Metastatic Lung Carcinoma in the Adrenal Gland (tissue), 1 donor: ENCODE data around the gene PLA2G2E.

DNA sequence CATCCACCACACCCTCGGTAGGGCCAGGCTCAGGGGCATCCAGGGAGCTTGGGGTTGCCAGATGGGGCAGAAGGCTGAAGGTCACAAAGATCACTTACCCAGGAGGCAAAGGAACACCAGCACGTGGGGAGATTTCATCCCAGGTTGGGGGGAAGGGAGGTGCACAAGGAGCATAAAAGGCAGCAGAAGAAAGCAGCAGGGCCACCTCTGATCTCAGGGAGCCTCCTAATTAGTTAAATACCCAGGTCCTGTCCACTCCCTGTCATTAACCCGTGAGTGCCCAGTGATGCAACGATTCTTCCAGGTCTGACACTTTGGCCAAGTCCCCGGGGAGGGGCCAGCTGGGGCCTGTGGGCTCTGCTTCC, at the start of gene PLA2G2E:
Gene PLA2G2E, minus strand, starts transcription at position 196 of the 365 bp plus-strand sequence.
- PRO-cap = no peak

DNA sequence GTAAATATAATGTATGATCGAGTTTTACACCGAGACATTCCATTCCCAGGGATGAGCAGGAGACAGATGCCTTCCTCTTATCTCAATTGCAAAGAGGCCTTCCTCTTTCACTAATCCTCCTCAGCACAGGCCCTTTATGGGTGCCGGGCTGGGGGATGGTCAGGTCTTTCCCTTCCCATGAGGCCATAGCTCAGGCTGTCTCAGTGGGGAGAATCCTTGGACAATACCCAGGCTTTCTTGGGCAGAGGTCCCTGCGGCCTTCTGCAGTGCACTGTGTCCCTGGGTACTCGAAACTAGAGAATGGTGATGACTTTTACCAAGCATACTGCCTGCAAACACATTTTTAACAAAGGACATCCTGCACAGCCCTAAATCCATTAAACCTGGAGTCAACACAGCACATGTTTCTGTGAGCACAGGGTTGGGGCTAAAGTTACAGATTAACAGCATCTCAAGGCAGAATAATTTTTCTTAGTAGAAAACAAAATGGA, 39.5 kb upstream of the PLA2G5 start:
- PRO-cap = no peak

DNA sequence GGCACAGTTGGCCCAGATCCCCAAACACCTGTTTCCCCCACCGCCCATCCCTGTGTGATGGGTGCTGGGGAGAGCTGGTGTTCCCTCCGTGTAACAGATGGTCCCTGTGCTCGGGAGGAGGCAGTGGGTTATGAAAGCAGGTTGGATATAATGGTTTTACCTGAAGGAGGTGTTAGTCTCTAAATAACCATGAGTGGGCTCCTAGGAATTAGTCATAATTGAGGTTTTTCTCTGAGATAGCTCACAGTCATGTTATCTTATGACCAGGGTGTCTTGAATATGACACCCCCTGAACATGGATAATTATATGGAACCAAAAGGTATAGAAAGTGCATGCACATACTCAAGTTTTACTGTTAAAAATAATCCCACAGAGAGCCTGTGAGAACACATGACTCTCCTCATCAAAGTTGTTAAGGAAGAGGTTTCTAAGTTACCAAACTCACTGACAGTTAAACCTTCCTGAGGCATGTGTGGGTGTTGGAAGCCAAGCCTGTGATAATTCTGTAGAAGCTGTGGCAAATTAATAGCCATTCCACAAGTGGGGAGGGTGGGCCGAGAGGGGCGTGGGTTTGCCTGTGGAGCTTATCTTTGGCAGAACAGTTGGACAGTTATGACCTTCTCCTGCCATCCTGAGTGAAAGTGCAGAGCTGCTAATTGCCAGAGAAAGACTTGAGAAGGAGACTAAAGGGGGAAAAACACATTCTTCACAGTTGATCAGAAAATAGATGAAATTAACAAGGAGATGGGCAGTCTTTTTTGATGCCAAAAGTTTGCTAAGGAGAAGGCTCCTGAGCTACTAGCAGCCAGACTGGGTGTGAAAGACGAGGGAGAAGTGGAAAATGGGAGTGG, 1.4 kb upstream of the PLA2G2C start:
- PRO-cap = no peak

GRCh38 chr1:20265308-20265736, 25.4 kb upstream of the VWA5B1 start:
- PRO-cap = no peak

- PRO-cap = no peak
These were observed 2.5 kb downstream of the CAMK2N1 start for GRCh38 chr1:20483405-20484006.

GRCh38 chr1:20601146-20601882, 12.4 kb downstream of the CDA start:
- PRO-cap = no peak

GRCh38 chr1:20660333-20661137, 634 bp downstream of the DDOST start:
- PRO-cap = no peak

GRCh38 chr1:20731326-20732044, 1.0 kb downstream of the SH2D5 start:
- PRO-cap = no peak

DNA sequence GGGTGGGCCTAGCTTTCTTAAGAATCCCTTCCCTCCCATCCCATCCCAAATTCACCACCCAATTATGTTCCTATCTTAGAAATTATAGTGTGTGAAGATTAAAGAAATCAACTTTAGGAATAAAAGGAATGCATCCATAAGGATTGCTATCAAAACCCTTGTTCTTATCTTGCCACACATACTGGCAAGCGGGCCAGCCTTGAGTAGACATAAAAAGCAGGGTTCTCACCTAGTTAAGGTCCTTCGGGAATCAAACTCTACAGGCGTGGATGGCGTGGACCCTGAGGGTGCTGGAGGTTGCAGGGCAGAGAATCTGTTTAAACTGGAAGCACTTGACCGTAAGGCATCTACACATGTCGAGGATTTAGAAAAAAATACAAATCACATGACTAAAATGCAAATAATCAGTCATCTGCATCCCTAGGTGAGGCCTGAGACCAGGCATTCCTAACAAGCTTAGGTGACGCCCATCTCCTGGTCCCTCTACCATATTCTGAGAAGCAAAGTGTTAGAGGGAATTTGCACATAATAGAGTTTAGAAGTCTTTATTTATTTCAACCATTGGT, 66.3 kb upstream of the HP1BP3 start:
- PRO-cap = no peak

- PRO-cap = no peak
These were observed 83.4 kb upstream of the HP1BP3 start for GRCh38 chr1:20870354-20871117.

GRCh38 chr1:20875537-20876110, 88.5 kb upstream of the HP1BP3 start:
- PRO-cap = no peak

DNA sequence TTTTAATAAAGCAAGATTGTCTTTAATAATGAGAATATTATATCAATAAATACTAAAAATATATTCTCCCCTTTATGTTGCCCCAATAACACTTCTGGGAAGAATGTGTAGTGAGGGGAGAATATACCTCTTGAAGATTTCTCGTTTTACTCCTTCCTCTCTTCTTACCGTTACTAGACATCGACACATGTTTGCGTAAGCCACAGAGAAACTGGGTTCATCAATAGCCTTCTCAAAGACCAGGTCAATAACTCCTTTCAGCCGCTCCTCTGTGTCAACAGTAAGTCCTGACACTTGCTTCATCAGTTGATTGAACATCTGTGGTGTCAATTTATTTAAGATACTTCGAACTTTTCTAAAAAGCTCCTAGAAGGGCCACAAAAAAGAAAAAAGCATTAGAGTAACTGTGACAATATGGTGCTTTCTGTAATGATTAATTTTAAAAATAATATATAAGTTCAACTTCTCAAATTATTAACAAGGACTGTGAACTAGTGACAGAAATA, 92.1 kb upstream of the HP1BP3 start:
- PRO-cap = no peak

GRCh38 chr1:20941218-20942559, 154.6 kb upstream of the HP1BP3 start:
- PRO-cap = no peak

GRCh38 chr1:20950733-20951276, 163.7 kb upstream of the HP1BP3 start:
- PRO-cap = no peak

- PRO-cap = no peak
These were observed 154.5 kb downstream of the EIF4G3 start for GRCh38 chr1:21022029-21022702.

- PRO-cap = no peak
These were observed 39.5 kb downstream of the EIF4G3 start for GRCh38 chr1:21137204-21137690.

- PRO-cap = no peak
These were observed 20.5 kb upstream of the ECE1 start for GRCh38 chr1:21310663-21311165.

DNA sequence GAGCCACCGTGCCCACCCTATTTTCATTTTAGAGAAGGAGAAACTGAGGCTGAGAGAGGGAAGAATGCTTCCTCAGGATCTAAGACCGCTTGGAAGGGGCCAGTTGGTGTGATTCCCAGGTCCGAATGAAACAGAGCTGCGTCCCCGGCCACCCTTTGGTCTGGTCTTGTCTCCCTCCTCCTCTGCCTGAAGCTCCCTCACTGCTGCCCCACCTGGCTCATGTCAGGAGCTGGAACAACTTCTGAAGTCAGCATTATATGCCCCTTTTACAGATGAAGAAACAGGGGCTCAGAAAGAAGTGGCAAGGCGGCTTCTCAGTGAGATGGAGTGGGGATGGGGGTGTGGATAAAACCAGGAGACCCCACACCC, 31.6 kb upstream of the ECE1 start:
- PRO-cap = no peak

GRCh38 chr1:21322675-21323026, 32.4 kb upstream of the ECE1 start:
- PRO-cap = no peak

DNA sequence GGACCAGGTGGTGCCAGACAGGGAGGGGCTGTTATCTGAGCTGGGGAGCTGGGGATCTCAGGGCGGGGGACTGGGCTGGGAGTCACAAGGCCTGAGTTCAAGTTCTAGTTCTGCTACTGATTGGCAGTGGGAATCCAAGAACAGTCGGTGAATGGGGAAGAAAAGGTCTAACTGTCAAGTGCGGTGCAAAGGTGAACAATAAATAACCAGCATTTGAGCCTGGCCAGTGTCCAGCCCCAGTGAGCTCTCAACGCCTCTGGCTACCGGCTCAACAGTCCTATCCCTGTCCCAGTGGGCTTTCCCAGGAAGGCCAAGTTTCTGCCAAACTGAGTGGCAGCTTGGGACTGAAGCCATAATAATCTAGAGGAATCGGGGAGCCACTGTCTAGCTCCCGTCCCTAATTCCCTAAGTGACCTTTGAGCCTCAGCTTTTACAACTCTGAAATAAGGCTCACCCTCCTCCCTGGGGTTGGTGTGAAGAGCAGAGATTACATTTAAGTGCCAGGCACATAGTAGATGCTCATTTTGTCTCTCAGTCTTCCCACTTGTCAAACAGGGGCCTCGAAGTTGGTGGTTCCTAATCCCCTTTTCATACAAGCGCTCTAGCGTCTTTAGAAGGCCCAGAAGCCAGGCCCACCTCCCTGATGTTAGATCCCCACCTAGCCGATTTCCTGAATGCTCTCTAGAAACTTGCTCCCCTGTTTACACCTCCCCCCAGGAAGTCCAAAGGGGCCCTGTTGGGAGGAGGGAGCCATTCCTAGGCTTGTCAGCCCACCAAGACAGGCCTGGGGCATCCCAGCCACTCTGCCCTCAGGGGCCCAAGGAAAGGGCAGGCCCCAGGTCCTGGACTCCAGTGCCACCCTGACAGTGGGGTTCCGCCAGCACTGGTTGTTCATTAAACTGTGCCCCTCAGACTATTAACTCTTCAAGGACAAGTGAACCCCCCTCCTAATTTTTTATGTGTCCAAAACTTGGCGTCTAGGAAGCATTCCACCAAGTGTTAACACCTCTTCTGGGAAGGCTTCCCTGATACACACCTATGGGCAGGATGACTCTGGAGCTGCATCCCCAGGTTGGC, 49.1 kb upstream of the ECE1 start:
- PRO-cap = no peak